ENCODE results near the gene DRC3.

- RRBS = 70% methylated on average over 3 of the region's 9 CpGs
These were observed 1.8 kb downstream of the RASD1 start for GRCh38 chr17:17494417-17494749.

GRCh38 chr17:17560073-17560682, 31.3 kb downstream of the PEMT start:
- RRBS = 84% methylated on average over 1 of the region's 16 CpGs

DNA sequence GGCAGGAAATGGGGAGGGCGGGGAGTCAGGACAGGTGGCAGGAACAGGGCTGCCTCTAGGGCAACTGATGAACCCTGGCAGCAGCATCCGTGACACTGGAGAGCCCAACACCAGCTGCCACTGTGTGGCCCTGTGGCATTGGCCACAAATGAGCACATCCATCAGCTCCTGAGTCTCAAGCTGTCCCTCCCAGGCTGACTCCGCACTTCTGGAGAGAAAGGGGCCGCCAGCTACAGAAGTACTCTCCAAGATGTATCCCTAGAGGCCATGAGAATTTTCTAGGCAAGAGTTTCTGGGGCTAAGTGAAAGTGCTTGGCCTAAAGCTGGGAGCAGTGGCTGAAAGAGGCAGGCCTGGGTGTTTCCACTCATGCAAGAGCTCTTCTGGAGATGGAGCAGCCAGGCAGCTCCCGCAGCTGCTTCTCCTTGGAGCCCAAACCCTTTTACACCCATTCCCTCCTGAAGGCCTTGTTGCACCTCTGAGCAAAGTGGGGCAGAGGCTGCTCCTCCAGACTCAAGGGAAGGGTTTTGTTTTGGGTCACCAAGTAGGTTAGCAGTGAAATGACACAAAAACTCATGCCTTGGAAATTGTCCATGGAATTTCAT, 25.9 kb downstream of the PEMT start:
- RRBS = no CpG with 5 or more reads among the region's 5 CpGs

DNA sequence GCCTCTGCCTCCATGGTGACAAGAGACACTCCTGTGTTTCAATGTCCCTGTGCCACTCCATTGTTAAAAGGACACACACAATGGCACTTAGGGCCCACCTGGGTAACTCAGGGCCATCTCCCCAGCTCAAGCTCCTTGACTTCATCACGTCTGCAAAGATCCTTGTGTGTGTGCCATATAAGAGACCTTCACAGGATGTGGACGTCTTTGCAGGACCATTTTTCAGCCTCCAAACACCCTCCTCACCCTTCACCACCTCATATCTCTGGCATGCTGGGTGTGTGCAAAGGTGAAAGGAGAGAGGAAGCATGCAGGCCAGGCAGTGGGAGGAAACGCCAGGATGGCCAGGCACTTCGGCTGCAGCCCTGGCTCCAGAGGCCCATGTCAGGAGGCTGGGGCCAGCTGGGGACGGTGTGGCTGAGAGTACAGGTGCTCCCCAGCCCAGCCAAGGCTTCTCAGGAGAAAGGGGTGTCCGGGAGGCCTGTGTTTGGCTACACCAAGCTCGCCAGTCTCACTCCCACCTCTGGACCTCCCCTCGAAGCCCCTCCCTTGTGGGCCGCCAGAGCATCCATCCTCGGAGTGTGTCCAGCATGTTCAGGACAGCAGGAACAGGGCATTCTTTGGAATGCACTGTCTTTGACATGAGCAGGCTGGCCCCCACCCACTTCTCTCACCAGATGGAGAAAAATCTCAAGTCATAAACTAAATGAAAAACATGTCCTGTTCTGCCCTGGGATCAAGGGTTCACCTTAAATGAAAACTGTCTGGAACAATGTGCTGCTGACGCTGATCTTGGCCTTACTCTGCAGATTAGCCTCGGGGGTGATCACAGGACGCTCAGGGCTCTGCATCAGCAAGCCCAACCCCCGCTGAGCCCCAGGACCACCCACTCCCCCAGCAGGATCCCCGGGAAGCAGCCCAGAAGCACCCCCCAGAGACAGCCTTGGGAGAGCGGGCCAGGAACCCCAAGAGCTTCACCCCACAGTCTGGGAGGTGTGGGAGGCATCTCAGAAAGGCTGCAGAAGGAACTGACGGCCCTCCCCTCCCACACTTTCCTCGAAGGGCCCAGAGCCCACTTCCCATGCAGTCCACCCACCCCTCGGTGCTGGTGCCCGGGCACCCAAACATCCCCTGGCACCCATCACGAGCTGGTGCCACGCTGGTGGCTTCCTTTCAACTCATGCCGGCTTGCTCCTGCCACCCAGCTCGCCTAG, 15.9 kb downstream of the PEMT start:
- RRBS = 91% methylated on average over 4 of the region's 24 CpGs

DNA sequence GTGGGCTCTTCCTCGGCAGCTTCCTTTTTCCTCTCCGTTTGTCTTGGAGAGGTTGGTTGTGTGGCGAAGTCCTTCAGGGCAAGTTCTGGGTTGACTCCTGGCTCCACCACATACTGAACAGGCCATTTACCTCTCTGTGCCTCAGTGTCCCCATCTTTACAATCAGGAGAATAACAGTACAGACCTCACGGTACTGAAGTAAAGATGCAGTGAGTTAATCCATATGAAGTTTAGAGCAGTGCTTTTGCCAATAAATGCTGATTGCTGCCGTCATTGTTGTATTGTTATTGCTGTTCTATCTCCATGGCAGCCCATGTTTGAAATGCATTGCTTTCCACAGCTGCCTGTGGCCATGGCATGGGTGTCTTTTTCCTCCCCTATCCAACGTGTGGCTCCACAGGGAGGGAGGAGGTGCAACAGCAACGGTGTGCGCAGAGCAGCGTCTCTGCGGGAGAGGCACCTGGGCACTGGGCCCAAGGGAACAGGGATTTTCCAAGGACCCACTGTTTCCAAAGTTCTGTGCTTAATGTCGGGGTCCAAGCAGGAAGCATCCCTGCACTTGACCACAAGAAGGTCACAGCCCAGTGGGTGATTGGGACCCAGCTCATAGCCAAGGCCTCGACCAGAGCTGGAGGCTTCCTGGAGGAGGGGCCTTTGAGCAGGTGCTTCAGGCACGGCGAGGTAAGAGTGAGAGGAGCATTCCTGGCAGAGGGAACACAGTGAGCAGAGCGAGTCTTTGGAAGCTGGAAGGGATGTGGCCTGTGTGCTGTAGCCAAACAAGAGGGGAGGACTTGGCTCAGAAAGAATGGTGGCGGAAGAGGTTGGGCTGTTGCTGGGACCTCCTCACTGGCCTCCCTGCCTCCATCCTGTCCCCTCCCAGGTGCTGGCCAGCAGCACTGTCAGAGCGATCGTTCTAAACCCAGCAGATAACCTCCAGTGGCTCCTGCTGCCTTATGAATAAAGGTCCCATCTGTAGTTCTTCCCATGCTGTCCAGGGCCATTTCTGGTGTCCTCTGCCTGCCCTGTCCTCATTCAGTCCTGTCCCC, 3.8 kb downstream of the RAI1 start:
- RRBS = no CpG with 5 or more reads among the region's 18 CpGs

DNA sequence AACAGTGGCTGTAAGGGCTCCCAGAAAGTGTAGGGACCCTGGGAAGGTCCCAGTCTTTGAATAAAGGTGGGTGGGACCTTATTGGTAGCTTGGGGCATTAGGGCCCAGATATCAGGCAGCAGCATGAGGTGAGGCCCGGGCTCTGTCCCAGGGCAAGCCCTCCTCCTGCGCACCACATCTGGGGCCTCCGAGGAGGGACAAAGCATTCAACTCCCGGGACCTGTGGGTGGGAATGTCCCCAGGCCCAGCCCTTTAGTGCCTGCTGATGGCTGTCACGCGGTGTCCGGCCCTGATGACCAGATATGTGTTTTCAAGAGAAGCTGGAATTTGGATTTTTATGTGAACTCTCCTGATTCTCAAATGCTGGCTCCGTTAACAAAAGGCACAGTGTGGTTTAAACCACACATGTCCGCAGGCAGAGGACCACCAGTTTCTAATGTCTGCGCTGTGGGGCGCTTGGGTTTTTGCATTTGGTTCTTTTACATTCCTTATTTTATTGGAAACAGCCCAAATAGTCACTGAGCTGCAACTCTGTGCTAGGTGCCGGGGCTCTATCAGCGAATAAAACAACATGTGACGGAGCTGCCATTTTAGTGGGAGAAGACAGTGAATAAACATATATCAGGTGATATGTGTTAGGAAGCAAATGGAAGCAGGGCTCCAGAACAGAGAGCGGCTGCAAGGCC, 30.5 kb downstream of the RAI1 start:
- RRBS = 52% methylated on average over 7 of the region's 15 CpGs

DNA sequence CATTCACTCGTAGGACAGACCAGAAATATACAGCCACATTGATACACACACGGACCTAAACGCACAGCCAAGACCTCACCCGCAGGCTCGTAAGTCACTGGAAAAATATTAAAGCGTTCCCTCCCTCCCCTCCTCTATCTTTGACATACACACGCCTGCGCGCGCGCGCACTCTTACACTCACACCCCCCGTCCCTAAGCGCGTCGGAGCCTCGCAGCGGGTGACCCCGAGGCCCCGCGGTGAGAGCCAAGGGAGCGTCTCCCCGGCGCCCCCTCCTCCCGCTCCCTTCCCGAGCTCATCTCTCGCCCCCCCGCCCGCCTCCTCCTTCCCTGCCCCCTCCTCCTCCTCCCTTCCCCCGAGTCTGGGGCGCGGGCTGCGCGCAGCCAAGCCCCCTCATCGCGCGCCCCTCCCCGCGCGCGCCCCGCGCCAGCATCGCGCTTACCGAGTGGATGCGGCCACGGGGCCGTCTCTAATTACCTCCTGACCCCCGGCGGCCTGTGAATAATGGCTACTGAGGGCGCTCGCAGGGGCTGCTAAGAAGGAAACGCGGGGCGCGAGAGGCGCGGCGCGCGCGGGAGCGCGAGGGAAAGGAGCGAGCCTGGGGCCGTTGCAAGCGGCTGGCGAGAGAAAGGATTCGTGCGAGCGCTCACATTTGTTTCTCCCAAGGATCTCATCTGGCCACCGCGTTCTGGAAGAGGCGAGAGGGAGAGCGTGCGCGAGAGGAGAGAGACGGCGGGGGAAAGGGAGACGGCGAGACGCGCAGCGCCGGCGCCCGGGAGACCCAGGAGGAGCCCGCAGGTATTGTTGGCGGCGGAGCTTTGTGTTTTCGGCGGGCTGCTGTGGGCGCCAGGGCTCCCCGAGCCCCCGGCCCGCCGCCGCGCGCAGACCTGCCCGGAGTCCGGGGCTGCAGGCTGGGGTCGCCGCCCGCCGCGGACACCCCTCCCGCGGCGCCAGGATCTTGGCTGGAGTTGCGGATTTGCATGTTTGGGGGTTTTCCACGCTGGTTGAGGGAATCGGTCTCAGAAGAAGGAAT, 42.4 kb downstream of the RAI1 start:
- RRBS = under 1% methylated on average over 5 of the region's 114 CpGs

- RRBS = no CpG with 5 or more reads among the region's 13 CpGs
These were observed 60.1 kb downstream of the RAI1 start for GRCh38 chr17:17741314-17741779.

DNA sequence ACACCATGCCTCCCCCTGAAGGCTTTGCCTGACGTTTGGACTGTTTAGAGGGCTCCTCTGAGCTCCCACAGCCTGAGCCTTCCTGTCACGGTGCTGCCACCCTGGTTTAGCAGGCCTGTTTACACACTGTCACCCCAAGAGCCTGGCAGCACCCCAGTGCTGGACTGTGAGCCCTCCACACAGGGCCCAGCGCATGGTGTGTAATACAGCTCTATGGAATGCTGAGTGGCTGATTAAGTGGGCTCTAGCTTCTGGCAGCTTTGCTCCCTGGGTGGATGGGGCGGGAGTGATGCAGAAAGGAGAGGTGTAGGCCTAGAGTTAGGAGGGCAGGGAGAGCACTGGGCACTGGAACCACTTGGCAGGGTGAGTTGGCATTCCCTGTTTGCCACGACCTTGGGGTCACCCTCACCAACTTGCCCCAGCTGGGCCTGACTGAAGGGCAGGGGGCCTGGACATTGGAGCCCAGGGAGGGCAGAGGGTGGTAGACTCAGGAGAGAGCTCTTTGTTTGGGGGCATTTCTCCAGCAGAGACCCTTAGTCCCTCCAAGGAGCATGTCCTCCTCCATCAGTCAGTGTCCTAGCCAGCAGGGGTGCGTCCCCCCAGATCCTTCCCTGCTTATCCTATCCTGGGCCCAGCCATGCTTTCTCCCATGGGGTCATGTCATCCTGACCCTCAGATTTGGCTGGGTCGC, 73.9 kb downstream of the RAI1 start:
- RRBS = no CpG with 5 or more reads among the region's 7 CpGs

- RRBS = no CpG with 5 or more reads among the region's 14 CpGs
These were observed 46.2 kb downstream of the SREBF1 start for GRCh38 chr17:17790622-17791010.

DNA sequence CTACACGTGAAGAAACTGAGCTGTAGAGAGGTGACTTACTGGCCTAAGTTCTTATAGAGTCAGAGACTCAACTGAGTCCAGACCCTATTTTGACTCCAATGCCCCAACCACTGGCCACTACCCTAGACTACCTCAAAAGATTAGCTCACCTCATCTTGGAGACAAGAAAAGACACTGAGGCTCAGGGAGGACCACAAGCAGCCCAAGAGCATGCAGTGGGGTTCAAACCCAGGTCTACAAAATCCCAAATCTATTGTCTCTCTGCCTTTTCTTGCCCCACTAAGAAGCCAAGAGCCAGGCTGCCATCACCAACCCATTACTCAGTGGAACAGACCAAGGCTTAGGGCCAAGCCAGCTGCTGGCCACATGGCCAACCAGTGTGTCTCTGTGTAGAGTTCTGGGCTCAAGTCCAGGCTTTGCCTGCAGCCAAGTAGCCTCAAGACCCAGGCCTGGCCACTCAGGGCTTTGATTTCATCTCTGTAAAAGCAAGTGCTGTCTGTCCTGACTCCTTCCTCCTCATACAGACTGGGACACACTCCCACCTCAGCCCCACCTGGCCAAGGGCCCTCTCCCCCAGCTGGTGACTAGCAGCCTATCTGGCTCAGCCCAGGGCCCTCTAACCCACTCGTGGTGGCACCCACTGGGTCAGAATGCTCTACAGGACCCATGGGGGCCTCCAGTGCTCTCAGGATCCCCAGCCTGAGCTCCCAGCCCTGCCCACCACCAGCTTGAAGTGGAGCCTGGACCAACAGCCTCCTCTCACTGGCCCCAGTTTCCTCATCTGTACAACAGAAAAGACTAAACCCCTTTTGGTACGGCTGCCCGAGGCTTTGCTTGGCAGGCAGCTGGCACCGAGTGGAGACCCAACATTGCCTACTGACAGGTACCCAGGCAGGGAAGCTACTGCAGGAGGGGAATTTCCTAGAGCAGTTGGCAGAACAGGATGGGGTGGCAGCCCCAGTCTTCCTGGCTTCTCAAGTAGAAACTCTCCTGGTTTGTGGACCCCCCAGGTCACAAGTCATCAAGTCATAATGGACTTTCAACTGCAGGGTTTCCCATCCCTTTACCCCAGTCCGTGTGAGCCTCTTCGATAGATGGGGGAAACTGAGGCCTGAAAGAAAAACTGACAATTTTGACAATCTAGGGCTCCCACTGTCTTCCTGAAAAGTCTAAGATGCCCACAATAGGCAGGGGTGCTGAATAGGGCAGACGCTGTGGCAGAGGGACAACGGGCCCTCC, 14.4 kb downstream of the SREBF1 start:
- RRBS = no CpG with 5 or more reads among the region's 9 CpGs

DNA sequence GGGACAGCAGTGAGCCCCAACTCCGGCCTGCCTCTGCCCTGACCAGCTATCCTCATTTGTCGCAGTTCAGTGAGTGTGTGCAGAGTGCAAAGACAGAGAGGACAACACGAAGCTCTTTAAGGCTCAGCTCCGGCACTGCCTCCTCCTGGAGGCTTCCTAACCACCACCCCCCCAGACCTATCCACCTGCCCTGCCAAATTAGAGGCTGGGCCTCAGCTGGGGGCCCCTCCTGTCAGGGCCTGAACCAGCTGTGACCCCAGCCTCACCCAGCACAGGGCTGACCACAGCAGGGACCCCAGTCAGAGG, 9.0 kb downstream of the SREBF1 start:
- RRBS = 84% methylated on average over 3 of the region's 4 CpGs

GRCh38 chr17:17840764-17841457, 4.1 kb upstream of the SREBF1 start:
- RRBS = no CpG with 5 or more reads among the region's 5 CpGs

DNA sequence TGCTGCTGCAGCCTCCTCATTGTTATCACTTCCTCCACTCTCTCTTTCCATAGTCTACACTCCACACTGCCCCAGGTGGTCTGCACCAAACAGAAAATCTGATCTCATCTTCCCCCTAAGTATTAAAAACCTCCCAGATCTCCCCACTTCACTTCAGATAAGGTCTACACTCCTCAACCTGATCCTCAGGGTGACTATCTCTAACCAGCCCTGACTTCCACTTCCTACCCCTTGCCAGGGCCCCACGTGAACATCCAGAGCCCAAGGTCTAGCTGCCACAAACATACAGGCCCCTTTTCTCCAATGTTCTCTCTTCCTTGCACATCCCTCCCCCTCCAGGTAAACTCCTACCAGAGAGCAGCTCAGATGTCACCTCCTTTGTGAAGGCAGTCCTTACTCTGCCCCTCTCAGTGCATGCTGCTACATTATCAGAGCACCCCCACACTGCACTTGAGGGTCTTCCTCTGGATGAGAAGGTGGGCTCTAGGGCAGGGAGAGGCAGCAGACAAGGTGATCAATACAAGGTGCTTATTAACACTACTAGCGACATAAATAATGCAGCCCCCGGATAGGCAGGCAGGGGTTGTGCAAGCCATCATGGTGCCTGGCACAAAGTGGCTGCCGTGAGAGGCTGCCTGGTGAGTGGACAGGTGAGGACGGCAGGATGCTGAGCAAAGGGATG, 28.5 kb downstream of the TOM1L2 start:
- RRBS = no CpG with 5 or more reads among the region's 5 CpGs

DNA sequence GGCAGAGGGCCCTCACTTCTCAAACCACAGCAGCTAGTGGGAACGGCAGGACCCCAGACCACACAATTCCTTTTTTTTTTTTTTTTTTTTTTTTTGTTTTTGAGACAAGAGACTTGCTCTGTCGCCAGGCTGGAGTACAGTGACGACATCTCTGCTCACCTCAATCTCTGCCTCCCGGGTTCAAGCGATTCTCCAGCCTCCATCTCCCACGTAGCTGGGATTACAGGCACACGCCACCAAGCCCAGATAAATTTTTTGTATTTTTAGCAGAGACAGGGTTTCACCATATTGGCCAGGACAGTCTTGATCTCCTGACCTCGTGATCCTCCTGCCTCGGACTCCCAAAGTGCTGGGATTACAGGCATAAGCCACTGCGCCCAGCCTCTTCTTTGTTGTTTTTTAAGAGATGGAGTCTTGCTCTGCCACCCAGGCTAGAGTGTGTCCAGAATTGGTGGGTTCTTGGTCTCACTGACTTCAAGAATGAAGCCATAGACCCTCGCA, 16.9 kb downstream of the TOM1L2 start:
- RRBS = no CpG with 5 or more reads among the region's 11 CpGs

DNA sequence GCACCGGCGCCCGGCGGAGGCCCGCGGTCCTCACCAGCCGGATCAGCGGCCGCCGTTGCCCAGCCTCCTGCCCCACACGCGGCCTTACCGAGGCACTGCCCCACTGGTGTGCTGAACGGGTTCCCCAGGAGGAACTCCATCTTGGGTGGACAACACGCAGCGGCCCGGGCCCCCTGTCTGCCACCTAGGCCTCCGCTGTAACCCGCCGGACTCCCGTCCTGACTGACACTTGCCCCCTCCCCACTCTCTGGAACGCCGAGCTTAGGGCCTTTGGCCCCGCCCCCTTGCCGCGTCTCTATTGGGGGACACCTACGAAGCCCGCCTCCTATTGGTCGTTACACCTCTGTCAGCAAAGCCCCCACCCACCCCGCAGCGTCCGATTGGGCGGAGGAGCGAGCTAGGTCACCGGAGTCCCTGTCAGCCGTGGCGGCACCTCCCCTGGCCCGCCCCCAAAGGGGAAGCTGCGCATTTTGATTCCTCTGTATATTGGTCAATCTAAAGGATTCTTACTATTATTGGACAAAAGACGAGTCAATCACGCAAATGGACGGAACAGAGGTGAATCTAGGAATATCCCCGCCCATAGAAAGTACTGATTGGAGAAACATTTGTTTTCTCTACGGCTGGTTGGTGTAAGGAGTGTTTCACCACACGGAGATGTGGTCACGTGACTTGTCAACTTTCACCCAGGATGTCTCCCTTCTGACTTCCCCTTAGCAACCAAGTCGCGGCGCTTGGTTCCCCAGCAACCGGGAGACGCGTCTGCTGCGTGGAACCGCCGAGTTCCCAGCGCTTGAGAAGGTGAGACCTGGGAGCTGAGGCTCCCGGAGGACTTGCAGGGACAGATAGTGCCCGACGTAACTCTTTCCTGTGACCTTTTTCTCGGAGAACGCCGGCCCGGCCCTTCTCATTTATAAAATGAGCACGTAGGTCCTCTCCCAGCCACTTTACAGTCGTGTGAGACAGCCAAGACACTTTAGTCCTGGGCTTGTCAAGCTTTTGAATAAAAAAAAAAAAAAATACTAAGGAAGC, at the start of gene DRC3:
TSS of gene DRC3 (plus strand) at position 689 of the 1,032 bp plus-strand sequence.
- RRBS = under 1% methylated on average over 17 of the region's 65 CpGs

DNA sequence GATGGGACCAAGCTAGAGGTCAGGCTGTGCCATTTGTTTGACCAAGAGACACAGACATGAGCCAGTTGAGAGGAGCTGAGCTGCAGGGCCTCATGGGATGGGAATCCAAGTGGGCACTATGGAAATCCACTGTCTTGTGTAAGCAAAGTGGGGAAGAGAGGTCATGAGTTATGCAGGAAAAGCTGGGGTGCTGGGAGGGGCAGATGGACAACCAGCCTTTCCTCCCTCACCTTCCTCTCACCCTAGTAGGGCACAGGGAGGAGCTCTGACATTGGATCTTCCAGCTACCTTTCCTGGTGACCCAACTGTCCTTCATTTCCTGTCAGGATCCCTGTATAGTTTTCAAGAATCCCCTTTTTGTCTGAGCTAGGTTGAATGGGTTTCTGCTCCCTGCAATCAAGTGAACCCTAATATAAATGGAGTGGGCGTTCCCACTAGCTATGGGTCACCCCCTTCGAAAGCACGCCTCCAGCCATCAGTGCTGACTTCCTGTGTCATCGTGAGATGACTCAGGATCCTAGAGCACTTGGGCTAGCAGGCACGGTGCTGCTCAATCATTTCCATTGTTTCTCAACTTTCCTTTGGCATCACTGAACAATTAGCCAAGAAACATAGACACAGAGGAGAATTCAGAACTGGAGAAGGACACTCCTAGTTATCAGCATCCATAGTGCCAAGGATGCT, 13.5 kb downstream of the ATPAF2 start:
- RRBS = no CpG with 5 or more reads among the region's 5 CpGs

DNA sequence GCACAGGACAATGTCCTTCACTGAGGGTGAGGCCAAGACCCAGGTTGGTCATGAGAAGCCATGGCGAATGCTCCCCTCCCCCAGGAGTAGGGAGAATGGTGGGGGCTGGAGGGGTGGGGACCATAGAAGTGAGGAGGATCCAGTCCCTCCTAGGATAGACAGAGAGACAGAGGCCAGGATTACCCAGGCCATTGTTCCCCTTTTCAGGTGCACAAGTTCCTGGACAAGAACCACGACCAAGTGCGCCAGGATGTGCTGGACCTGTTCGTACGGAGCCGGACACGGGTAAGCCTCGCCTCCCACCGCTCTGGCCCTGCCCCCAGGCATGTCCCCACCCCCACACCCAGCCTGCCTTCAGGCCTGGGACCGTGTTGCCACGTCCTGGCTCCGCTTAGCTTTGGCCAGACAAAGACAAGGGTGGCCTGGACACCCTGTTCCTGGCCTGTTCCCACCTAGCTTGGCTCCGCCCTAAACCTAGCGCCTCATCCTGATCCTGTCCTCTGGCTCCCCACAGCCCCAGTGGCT, 30.8 kb downstream of the MYO15A start:
- RRBS = no CpG with 5 or more reads among the region's 14 CpGs

- RRBS = no CpG with 5 or more reads among the region's 29 CpGs
These were observed 10.9 kb downstream of the FLII start for GRCh38 chr17:18247620-18248095.

Measured in PFSK-1 (cell line).